Neural cell (in vitro differentiated cells): ENCODE data around the genes GBP1, LRRC8B and LRRC8D.

- RAMPAGE, long total RNA = no peak
Measured at GRCh38 chr1:87045775-87046345, 131.4 kb downstream of the HS2ST1 start.

- RAMPAGE, long total RNA = no peak
Measured at GRCh38 chr1:87121818-87122173, 206.9 kb upstream of the LMO4 start.

GRCh38 chr1:87328223-87328418 lies 559 bp upstream of the LMO4 start:
- RAMPAGE, long total RNA = start-site peak on the minus strand at chr1:87328308-87328328, 36 and 20 reads in 2 replicates

GRCh38 chr1:87335002-87335776 lies 6.5 kb downstream of the LMO4 start:
- RAMPAGE, long total RNA = no peak

- RAMPAGE, long total RNA = no peak
Measured at GRCh38 chr1:87528772-87529215, 200.1 kb downstream of the LMO4 start.

DNA sequence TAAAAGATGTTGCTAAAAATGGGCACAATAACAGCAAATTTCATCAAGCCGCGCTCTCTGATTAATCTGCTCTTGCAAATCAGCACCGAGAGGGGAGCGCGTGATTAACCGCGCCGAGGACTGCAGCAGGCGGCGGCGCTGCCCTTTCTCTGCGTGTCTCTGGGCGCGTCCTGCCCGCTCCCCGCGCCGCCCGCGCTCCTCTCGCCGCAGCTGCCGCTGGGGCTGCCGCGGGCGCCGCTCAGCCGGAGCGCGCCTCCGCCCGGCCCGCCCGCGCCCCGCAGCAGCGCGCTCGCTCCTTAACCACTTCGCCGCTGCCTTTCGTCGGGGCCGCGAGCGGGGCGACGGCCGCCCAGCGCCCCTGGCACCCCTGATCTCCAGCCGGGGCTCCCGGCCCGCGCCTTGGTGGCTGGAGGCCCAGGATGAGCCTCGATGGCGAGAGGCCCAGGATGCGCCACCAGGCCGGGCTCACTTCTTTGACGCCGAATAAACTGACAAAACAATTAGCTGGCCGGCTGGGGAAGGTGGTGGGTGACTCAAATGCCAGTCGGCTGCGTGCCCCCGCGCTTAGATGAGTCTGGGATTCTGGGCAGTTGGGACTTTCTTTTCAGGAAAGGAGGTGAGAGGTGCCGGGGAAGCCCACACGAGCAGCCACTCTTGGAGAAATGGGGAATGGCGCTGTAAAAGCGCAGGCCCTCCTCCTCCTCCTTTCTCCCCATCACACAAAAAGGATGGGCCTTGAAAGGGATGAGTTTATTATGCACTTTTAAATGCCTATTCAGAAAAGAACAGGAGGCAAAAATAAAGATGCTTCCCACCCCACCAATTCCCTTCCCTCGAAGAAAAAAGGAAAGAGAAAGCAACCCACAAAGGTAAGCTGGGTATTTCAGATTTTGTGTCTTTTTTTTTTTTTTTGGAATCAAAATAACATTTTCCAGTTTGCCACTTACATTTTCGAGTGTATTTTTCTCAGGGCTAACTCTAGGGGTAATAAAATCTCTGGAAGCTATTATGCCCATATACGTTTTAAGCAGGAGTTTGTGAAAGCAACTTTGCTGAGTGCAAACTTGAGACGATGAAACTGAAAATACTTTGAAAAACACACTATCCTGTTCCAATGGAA lies 221.2 kb upstream of the PKN2 start:
- RAMPAGE, long total RNA = no peak

DNA sequence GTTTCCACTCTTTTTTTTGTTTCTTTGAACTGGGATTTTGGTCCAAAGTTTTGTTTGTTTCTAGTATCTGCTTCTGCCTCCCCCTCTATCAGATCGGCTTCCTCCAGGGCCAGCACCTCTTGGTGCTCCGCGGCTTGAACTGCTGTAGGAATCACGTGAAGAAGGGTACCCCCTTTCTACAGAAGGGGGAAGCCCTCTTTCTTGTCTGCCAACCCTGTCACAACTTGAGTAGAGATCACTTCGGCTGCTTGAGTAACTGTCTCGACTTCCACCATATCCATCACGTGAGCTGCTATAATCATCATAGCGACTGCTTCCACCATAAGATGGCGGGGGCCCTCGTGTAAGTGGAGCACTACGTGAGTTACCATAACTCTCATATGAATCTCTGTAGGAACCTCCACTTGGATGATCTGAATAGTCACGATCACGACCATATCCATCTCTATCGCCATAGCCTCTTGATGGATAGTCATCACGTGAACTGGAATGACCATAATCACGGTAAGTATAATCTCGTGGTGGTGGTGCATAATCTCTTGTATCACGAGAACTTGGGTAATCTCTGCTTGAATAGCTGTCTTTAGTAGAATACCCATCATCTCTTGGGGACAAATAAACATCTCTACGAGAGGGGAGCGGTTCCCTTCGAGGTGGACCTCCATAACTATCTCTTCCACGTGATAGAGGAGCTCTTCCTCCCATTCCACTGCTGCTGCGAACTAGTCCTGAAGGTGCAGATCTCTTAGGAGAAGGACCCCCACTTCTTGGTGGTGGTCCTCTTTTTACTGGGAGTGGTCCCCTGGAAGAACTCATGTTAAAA lies 9.6 kb downstream of the KYAT3 start:
- RAMPAGE, long total RNA = no peak

- RAMPAGE, long total RNA = no peak
Measured at GRCh38 chr1:89045224-89045665, 19.8 kb downstream of the GBP1 start.

DNA sequence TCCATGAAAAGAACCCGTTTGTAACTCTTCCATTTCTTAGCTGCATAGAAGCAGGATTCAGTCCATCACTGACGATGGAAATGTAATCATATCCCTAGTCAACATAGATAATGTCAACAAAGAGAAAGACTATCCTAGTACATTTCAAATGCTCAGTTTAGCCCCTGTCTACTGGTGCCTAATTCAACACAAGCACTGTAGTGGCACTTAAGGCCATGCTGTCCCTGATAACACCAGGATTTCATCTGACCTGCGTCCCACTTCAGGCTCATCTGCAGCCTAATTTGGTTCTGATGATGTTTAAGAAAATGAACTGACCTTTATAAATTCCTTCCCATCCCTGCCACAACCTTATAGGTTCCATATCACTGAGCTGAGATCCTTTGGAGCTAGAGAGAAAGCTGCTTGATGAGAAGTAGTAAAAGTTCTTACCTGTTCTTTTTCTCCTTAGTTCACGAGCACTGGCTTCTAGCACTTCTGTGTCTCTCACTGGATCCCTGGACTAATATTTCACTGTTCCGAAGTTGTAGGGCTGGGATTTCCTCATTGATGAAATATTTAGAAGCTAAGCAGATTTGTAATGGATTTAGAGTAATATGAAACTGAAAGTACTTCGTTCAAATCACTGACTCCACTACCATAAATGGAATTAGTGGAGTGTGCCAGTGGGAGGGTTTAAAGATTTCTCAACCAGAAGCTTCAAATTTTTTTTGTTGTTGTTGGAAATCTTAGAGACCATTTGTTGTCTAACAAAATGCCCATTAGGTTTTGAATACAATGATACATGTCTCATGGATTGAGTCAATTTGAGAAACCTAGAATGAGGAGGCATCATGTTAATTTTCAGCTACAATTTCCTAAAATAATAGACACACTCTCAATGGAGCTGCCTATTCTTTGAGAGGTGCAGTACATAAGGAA lies at the start of gene GBP1:
GBP1 (minus strand) TSS at position 481 of the 921 bp plus-strand sequence.
- RAMPAGE, long total RNA = no peak

- RAMPAGE, long total RNA = no peak
Measured at GRCh38 chr1:89115076-89115478, 10.8 kb downstream of the GBP2 start.

GRCh38 chr1:89277608-89278133 lies 5.0 kb upstream of the GBP5 start:
- RAMPAGE, long total RNA = no peak

DNA sequence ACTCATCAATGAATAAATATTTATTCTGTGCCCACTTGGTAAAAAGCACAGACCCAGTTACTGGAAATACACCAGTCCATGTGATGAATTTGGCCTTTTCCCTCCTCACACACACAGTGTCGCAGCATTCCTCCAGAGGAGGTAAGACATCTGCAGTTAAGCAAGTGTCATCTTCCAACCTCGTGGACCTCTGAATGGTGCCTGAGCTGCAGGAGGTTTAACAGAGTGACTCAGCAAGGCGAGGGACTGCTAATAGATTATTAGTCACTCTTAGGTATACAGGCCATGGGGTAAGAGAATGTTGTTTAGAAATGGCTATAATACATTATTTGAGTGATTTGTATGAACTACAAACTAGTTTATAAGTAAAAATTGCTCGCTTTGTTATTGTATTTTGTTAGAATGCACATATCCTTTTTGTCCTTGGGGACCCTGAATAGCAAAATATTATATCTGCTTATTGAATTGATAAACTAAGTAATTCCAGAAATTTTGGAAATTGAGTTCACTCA lies 8.5 kb upstream of the LRRC8B start:
- RAMPAGE, long total RNA = no peak

DNA sequence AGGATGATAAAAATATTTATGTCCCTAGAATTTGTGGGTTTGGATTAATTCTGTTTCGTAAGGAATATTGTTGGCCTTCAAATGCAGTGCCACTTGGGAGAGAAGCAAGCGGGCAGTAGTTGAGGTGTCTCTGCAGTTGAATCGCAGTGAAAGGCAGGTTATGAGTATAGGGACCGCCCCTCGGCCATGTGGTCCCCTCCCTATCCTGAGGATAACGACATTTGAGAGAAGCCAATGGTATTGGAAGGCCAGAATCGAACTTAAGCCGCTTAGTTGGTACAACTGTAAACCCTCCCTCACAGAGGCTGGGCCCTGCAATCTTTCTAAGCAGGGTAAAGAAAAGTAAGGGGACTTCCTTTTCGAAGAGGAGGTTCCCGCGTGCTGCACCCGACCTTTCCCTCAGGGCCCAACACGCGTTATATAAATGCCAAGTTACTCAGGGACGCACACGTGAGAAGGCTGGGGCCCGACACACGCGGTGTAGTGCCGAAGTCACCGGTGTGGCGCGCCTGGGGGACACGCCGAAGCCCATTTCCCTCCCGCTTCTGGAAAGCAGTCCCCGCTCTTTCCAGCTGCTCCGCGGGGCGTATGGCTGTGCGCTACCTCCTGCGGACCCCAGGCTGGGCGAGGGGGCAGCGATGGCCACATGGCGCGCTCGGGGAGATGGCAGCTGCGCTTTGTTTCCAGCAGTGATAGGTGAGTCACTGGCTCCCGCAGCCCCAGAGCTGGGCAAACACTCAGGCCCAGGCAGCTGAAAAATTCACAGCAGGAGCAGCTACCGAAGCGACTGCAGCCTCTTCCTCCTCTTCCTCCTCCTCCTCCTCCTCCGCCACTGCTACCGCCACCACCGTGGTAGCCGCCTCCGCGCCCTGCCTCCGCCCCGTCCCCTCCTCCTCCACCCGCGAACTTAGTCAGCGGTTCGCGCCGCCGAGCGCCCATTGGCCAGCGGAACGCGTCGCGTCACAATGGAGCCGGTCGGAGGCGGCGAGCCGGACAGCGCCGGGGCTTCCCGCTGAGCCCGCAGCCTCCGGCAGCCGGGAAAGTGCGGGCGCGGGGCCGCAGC lies at the start of gene LRRC8B:
LRRC8B (plus strand) TSS at position 938 of the 1,063 bp plus-strand sequence.
- RAMPAGE, long total RNA = no peak

DNA sequence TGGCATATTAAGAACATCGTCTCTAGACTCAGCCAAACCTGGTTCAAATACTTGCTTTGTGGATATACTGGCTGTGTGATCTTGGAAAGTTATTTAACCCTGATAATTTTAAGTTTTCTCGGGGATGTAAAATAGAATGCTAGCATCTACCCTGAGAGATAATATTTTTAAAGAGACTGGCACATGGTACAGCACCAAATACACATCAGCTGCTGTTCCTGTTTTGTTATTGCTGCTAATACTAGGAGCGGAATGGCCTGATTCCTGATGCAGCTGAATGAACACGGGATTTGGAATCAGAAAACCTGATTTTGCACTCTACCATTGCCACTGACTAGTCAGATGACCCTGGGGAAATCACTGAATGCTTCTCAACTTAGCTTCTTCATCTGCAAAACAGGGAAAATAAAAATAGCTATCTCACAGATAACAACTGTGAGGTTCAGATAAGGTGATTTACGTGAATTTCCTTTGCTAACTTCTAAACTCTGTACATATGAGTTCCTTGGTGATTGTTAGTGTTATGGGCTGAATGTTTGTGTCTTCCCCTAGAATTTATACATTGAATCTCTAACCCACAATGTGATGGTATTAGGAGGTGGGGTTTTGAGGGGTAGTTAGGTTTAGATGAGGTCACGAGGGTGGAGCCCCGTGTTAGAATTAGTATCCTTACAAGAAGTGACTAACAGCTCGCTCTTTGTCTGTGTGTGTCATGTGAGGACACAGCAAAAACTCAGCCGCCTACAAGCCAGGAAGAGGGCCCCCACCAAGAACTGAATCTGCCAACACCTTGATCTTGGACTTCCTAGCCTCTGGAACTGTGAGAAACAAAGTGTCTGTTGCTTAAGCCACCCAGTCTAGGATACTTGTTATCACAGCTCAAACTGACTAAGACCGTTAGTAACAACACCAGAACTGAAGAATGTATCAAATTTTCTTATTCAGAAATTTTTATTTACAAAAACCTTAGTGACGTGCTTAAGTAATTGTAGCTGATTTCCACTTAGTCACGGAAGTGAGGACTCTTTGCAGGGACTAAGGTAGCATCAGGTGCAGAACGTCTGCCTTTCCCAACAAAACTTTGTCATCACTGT lies 24.8 kb upstream of the LRRC8C start:
- RAMPAGE, long total RNA = no peak

DNA sequence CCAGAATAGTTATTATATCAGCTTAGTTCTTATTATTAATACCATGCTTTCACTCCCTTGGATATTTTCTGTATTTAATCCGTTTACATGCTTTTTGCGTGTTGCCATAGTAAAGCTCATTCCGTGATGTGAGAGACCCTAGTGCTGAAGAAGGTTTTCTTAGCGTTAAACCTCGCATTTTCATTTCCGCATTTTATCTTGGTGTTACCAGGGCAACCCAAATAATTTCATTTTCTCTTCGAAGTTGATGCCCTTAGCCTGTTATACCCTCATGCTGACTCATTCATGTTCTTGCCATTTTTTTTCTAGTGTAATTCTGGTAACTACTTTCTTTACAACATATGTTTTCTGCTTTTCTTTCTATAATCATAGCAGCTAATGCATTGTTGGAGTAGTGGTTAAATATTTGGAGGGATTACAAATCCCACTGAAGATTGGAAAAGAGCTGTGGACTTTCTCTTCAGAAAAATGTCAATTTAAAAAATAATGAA lies 37.3 kb downstream of the LRRC8C start:
- RAMPAGE, long total RNA = no peak

DNA sequence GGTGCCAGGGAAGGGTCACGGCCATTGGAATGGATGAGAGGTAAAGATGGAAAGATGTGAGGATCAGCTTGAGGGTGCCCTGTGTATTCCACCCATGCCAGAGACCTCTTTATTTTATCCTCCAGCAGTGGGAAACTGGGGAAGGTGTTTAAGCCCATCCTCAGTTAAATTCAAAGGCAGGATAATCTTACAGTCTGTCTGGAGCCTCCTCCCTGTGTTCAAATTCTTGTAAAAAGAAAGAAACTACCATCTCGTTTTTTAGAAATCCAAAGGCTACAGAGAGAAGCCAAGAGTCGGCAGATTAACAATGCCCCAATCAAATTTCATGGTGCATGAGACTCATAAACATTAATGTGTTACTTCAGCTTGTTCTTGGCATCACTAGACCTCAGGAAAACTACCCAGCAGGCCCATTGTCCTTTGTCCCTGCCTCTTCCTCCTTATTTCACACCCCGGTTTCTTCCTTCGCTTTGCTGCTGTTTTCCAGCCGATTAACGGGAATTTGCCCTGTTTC lies 93.1 kb upstream of the LRRC8D start:
- RAMPAGE, long total RNA = no peak

GRCh38 chr1:89739052-89739974 lies 81.5 kb upstream of the LRRC8D start:
- RAMPAGE, long total RNA = no peak

- RAMPAGE, long total RNA = start-site peak on the minus strand at chr1:89821756-89821784, 17 and 25 reads in 2 replicates
Measured at GRCh38 chr1:89820937-89821824, at the start of gene LRRC8D. Gene LRRC8D (plus strand): TSS chr1:89821032.

DNA sequence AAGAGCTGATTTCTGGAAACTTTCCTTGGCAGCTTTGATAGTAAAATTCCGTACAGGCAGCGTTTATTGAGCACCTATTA lies 1.5 kb downstream of the LRRC8D start:
- RAMPAGE, long total RNA = no peak

- RAMPAGE, long total RNA = no peak
Measured at GRCh38 chr1:89910615-89911299, 84.2 kb upstream of the ZNF326 start.